ENCODE data around the genes EEA1, NUDT4 and PLXNC1.

GRCh38 chr12:92928400-92929401 is at the start of gene EEA1:
Gene EEA1 (minus strand): TSS chr12:92929295.
- PRO-cap, 7 experiments, result peak in 7 of 7 experiments; most common plus-strand start chr12:92928540 (in 1); most common minus-strand start chr12:92929324 (in 7)

GRCh38 chr12:92995621-92996054 is 66.5 kb upstream of the EEA1 start:
- PRO-cap, 7 experiments, result no peak in any of the 7 experiments

DNA sequence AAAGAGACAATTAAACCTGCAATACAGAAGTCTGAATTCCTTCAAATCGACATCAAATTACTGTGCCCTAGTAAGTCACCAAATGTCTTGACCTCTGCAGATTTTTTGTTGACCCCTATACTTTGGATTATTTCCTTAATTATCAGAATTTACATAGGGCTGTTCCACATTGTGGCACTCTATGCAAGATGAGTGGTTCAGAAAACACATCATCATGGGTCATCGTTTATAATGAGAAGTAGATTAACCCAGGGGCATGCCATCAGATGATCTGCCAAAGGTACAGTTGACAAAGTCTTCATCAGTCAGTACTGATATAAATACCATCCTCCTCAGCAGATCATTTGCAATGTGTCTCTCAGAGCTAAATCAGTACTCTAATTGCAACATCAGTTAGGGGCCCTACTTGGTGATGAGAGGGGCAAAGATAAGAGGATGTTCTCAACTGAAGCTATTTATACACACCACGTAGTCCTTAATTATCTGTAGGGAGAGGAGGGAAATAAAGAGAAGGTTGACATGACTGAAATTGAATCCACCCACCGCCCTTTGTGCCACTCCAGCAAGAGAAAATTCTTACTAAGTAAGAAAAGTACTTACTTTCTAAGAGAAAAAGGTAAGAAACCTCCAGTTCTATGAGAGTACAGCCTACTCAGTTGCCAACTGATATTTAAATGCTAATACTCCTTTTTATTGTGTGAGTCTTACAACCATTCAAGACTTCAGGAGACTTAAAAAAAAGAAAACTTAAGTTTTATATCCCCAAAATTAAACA is 157.8 kb upstream of the NUDT4 start:
- PRO-cap, 7 experiments, result no peak in any of the 7 experiments

GRCh38 chr12:93336009-93336841 is 41.5 kb upstream of the NUDT4 start:
- PRO-cap, 7 experiments, result no peak in any of the 7 experiments

- PRO-cap, 7 experiments, result peak in 7 of 7 experiments; most common plus-strand start chr12:93377926 (in 7); most common minus-strand start chr12:93377746 (in 3)
Measured at GRCh38 chr12:93377390-93378149, at the start of gene NUDT4. Gene NUDT4 (plus strand): TSS chr12:93377925.

DNA sequence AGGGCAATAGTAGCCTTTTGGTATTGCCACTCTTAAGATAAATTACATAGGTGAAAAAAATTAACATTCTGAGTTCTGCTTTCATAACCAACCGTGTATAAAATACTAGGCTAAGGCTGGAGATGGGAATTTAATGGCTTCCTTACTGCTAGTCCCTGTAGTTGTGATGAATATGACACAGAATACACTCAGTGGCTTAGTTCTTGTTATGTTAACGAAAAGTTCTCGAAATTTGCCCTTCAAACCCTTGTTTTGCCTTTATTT is 1.5 kb downstream of the NUDT4 start:
- PRO-cap, 7 experiments, result peak in 2 of 7 experiments; most common minus-strand start position 165 of the sequence (in 1)

- PRO-cap, 7 experiments, result no peak in any of the 7 experiments
Measured at GRCh38 chr12:93536454-93537246, 35.8 kb upstream of the SOCS2 start.

DNA sequence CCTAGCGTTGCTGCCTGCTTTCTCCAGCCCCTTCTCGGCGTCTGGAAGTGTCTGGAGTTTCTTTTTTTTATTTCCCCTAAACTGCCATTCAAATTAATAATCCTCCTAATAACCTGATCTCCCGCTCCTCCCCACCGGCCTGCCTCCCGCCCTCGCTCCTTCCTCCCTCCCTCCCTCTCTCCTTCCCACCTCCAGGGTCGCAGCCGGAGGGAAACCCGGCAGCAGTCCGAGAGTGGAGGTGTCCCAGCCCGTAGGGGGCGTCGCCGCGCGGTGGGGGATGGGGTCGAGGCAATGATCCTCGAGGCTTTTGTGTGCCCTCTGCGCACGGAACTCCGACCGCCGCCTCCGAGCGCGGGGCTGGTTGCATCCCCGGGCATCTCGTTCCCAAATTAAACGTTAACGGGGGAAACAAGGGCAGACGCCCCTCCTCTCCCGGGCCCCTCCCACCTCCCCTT is 1.1 kb upstream of the SOCS2 start:
- PRO-cap, 7 experiments, result peak in 1 of 7 experiments; most common plus-strand start position 309 of the sequence (in 1); most common minus-strand start position 43 of the sequence (in 1)

GRCh38 chr12:93578127-93579166 is 6.0 kb downstream of the SOCS2 start:
- PRO-cap, 7 experiments, result no peak in any of the 7 experiments

DNA sequence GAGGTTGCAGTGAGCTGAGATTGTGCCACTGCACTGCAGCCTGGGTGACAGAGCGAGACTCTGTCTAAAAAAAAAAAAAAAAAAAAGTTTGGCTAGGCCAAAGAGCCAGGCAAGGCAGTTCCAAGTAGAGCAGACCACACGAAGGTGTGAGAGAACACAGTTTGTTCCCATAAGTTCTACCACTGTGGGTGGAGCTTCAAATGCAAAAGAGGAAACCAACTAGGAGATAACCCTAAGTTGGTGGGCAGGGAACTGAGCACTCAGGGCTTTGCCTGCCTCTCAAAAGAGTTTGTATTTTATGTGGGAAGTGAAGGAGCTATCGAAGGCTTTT is 15.1 kb downstream of the SOCS2 start:
- PRO-cap, 7 experiments, result no peak in any of the 7 experiments

GRCh38 chr12:93602865-93603327 is 30.4 kb downstream of the SOCS2 start:
- PRO-cap, 7 experiments, result no peak in any of the 7 experiments

GRCh38 chr12:93687197-93688102 is 10.3 kb downstream of the CRADD start:
- PRO-cap, 7 experiments, result no peak in any of the 7 experiments

- PRO-cap, 7 experiments, result no peak in any of the 7 experiments
Measured at GRCh38 chr12:93711314-93711830, 34.2 kb downstream of the CRADD start.

GRCh38 chr12:93729910-93730501 is 52.8 kb downstream of the CRADD start:
- PRO-cap, 7 experiments, result no peak in any of the 7 experiments

DNA sequence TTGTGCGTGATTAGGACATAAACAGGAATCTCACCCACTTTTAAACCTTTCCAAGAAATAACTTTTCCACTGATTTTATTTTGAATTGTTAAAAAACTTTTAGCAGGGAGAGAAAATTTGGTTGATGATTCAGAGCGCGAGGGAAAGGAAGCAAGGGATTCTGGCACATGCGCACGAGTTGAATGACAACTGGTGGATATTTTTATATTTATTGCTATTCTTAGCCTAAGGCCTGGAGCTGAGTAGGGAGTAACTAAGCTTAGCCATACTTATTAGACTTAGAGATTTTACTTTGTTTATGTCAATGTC is 101.0 kb downstream of the CRADD start:
- PRO-cap, 7 experiments, result no peak in any of the 7 experiments

DNA sequence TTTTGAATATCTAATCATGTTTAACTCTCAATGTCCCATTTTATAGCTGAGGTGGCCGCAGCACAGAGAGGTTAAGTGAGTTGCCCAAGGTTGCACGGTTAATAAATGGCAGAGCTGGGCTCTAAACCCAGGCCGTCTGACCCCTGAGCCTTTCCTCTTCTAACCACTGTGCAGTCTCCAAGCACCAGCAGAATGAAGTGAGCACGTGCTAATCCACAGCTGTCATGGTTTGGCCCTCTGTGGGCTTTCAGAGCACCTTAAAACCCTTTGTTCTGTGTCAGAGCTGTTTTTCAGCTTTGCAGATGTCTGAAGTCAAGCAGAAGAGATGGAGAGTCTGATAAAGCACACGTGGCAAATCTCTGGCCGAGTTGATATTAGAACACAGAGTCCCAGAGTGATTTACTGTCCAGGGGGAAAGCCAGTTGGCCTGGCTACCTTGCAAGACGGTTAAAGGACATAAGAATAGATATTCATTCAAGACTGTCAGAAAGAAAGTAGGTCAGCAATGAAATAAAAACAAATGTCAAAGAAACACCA is 107.2 kb downstream of the CRADD start:
- PRO-cap, 7 experiments, result peak in 4 of 7 experiments; most common plus-strand start position 275 of the sequence (in 1); most common minus-strand start position 194 of the sequence (in 4)

GRCh38 chr12:93804460-93805000 is 127.4 kb downstream of the CRADD start:
- PRO-cap, 7 experiments, result no peak in any of the 7 experiments

DNA sequence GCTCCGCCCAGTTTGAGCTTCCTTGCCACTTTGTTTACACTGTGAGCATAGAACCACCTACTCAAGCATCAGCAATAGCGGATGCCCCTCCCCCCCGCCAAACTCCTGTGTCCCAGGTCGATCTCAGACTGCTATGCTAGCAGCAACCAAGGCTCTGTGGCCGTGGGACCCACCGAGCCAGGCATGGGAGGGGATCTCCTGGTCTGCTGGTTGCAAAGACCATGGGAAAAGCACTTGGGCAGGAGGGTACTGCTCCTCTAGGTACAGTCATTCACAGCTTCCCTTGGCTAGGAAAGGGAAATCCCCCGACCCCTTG is 140.5 kb upstream of the PLXNC1 start:
- PRO-cap, 7 experiments, result peak in 2 of 7 experiments; most common plus-strand start position 110 of the sequence (in 1)

DNA sequence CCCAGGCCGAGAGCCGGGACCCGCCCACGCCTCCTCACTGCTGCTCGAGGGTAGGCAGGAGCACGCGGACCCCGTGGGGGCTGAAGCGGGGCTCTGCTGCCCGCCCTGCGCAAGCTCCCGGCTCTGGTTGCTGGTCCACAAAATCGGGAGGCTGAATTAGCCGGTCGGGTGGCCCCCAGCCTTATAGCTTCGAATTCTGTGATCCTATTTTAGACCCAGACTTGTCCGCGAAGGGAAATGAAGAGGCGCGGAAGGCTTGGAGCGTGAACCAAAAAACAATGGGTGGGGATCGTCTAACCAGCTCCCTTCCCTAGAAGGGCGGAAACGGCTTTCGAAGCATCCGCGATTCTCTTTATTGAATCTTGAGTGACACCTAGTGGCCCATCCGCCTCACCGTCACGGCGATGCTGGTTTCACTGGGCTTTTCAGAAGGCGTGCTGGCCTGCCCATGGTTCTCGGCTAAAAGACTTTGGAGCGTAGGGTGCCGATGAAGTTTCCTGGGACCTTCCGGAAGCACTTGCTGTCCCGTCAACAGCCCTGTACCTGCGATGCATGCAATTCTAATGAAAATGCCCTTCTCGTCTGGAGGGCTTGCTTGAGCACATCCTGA is 46.2 kb upstream of the PLXNC1 start:
- PRO-cap, 7 experiments, result peak in 5 of 7 experiments; most common plus-strand start position 462 of the sequence (in 1); most common minus-strand start position 280 of the sequence (in 5)

DNA sequence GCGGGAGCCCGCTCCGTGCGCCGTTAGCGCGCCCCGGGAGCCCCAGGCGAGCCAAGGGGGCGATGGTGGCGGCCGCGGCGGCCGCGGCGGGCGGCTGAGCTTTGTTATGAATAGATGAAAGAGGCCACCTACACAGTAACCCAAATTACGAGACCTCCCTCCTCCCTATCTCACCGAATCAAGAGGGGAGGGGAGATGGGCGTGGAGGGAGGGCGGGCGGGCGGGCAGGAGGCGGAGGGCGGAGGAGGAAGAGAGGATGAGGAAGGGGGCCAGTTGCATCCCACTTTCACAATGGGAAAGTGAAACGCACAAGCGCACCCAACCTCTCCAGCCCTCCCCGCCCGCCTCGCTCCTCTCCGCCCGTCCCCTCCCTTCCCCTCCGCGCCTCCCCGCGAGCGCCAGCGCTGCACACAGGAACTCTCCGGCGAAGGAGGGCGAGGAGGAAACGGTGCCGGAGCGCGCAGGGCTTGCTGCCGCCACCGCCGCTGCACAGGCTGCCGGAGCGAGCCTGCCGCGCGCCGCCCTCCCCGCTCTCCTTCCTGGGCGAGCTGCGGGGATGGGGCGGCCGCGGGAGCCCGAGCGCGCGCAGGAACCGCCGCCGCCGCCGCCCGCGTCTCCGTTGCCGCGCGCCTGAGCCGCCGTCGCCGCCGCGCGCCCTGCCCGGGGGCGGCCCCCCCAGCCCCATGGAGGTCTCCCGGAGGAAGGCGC is at the start of gene PLXNC1:
TSS of gene PLXNC1 (plus strand) at position 289 of the 708 bp plus-strand sequence.
- PRO-cap, 7 experiments, result peak in 7 of 7 experiments; most common plus-strand start position 413 of the sequence (in 4); most common minus-strand start position 108 of the sequence (in 4)

Measured in T-cell (primary cell).